ENCODE measurements around the genes OR10C1 and OR2H2.

GRCh38 chr6:28693129-28693964 lies 106.2 kb upstream of the SCAND3 start:
- PRO-cap: unidirectional peak, minus-strand start at chr6:28693287
- RRBS, 2 experiments: no CpG with 5 or more reads among the region's 28 CpGs

DNA sequence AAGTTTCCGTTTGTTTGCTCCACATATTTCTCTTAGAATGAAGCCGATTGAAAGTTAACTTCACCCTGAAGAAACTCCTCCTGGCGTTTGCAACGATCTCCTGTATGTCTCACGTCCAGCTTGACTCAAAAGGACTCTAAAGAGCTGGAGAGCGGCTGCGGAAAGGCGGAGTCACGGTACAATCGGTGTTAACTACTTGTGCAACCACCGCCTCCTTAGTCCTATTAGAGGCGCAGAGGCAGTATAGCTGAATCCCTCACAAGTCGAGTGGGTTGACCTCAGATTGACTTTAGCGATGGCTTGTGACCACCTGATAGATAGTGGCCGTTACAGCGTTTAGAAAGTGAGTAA lies 129.2 kb downstream of the TRIM27 start:
- PRO-cap: bidirectional peak, plus-strand start at position 222 of the sequence, minus-strand start at position 111 of the sequence
- RRBS, 2 experiments: no CpG with 5 or more reads among the region's 16 CpGs

- PRO-cap: bidirectional peak, plus-strand start at chr6:28802957, minus-strand start at chr6:28802875
- RRBS, 2 experiments: no CpG with 5 or more reads among the region's 23 CpGs
These were observed 121.2 kb downstream of the TRIM27 start for GRCh38 chr6:28802362-28803158.

DNA sequence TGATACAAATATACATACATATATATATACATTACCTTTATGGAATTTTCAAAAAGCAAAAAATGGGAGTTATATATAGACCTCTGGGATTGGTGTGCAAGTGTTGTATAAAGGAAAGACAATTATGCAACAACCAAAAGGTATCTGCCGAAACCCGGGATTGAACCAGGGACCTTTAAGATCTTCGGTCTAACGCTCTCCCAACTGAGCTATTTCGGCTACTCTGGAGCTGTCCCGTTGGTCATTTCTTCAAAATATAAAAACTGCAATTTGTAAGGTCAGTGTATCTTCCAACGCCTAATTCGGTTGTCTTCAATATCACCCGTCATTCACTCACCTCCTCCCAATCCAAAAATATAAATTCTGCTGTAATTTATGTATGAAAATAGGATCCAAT lies 100.6 kb downstream of the TRIM27 start:
- PRO-cap: unidirectional peak, minus-strand start at position 225 of the sequence
- RRBS, 2 experiments: no CpG with 5 or more reads among the region's 9 CpGs

- PRO-cap: no peak
- RRBS, 2 experiments: no CpG with 5 or more reads among the region's 5 CpGs
These were observed 56.7 kb downstream of the TRIM27 start for GRCh38 chr6:28867115-28867390.

DNA sequence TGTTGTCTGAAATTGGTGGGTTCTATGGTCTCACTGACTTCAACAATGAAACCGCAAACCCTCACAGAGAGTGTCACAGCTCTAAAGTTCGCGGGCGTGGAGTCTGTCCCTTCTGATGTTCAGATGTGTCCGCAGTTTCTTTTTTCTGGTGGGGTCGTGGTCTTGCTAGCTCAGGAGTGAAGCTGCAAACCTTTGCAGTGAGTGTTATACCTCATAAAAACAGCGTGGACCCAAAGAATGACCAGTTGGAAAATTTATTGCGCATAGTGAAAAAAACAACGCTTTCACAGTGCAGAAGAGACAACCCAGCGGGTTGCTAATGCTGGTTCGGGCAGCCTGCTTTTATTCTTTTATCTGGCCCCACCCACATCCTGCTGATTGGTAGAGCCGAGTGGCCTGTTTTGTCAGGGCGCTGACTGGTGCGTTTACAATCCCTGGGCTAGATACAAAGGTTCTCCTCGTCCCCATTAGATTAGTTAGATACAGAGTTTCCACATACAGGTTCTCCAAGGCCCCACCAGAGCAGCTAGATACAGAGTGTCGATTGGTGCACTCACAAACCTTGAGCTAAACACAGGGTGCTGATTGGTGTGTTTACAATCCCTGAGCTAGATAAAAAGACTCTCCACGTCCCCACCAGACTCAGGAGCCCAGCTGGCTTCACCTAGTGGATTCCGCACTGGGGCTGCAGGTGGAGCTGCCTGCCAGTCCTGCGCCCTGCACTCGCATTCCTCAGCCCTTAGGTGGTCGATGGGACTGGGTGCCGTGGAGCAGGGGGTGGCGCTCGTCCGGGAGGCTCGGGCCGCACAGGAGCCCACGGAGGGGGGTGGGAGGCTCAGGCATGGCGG lies 51.7 kb downstream of the TRIM27 start:
- PRO-cap: no peak
- RRBS, 2 experiments: no CpG with 5 or more reads among the region's 29 CpGs

DNA sequence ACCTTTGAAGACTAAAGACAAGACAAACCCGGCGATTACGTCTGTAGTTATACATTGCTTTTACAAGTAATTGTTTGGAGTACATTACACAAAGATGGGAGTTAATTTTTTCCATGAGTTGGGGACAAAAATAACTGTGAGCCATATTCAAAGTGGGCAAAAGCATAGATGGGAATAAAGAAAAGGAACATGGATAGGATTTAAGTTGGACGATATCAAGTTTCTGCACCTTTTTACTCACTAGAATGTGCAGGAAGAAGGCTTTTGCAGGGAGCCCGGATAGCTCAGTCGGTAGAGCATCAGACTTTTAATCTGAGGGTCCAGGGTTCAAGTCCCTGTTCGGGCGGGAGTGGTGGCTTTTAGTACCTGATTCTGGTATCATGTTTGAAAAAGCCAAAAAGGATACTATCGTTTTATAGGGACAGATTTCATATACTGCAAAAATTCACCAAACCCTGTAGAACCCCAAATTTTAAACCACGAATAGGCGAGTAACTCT lies 27.0 kb upstream of the TRIM27 start:
- PRO-cap: unidirectional peak, plus-strand start at position 269 of the sequence; unidirectional peak, plus-strand start at position 313 of the sequence
- RRBS, 2 experiments: no CpG with 5 or more reads among the region's 11 CpGs

DNA sequence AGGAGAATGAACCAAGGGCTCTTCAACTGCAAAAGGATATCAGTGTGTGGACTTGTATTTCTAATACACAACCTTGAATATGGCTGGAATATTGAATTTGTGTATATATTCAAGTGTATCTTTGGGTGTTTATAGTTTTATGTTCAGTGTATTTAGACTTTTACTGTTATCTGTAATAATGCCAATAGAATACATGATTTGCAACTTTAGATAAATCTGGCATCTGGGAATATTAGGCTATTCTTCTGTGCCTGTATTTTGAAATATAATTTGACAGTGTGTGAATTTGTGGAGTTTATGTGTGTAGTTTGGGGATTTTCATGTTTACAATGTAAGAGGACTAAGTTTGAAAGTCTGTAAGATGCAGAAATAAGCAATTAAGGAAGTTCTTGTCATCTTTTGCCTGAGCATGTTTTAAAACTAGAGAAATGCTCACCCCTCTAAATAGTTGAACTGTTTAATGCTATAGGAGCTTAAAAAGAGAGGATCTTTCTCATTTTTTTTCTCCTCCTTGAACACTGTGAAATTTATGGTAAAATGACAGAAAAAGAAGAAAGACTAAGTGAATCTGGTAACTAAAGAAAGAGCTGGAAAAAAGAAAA lies at the start of gene OR10C1:
OR10C1 (plus strand) TSS at position 365 of the 602 bp plus-strand sequence.
- PRO-cap: no peak

GRCh38 chr6:29555690-29556481 lies 3.6 kb downstream of the UBD start:
- PRO-cap: no peak
- RRBS, 2 experiments: no CpG with 5 or more reads among the region's 10 CpGs

- PRO-cap: no peak
- RRBS, 2 experiments: no CpG with 5 or more reads among the region's 2 CpGs
These were observed at the start of gene OR2H2 for GRCh38 chr6:29584682-29585356. OR2H2 (plus strand) TSS chr6:29585121.

DNA sequence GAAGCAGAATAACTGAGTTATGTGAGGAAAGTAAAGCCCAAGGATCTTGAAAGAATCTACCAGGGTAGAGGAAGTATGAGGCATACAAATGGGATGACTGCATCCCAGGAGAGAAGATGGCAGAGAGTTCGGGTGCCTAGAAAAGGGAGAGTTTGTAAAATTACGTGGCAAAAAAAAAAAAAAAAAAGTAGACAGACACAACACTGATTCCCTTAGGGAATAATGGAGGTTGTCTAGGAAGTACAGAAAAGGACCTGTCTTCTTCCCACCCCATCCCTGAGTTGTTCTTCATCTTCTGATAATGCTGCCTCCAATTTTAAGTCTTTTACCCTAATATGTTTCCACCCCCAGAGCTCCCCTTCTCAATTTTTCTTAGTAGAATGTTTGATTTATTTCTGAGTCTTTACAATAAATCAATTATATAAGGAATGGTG lies 3.3 kb downstream of the GABBR1 start:
- PRO-cap: no peak
- RRBS, 2 experiments: no CpG with 5 or more reads among the region's 2 CpGs

- PRO-cap: no peak
- RRBS, 2 experiments: no CpG with 5 or more reads among the region's 3 CpGs
These were observed 1.8 kb upstream of the HLA-F start for GRCh38 chr6:29721391-29721841.

GRCh38 chr6:29889210-29889535 lies 53.2 kb upstream of the HLA-A start:
- PRO-cap: no peak
- RRBS, 2 experiments: no CpG with 5 or more reads among the region's 7 CpGs

GRCh38 chr6:29907933-29908452 lies 34.3 kb upstream of the HLA-A start:
- PRO-cap: no peak
- RRBS, 2 experiments: no CpG with 5 or more reads among the region's 5 CpGs

DNA sequence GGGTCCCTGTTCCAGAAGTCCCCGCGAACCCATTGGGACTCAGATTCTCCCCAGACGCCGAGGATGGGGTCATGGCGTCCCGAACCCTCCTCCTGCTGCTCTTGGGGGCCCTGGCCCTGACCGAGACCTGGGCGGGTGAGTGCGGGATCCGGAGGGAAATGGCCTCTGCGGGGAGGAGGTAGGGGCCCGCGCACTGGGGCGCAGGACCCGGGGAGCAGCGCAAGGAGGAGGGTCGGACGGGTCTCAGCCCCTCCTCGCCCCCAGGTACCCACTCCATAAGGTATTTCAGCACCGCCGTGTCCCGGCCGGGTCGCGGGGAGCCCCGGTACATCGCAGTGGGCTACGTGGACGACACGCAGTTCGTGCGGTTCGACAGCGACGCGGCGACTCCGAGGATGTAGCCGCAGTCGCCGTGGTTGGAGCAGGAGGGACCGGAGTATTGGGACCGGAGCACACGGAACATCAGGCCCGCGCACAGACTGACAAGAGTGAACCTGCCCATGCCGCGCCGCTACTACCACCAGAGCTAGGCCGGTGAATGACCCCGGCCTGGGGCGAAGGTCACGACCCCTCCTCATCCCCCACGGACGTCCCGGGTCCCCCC lies 15.8 kb upstream of the HLA-A start:
- PRO-cap: no peak
- RRBS, 2 experiments: 77 to 91% methylated on average over 17 to 25 of the region's 56 CpGs

DNA sequence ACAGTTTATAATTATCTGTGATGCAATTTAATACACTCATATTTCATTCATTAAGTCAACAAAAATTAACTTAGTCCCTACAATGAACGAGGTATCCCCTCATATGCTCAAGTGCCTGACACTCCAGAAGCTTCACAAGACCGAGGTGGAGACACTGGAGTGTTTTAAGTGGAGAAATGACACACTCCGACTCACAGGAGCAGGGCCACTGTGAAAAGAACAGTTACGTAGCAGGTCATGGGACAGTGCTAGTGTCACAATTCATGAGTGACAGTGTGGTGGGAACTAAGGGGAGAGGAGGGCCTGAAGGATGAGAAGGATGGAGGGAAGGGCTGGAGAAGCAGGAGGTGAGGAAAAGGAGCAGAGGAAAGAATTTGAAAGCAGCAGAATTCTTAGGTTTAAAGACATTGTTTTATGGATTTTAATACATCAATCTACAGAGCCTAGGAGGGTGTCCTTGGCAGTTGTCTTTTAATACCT lies 1.3 kb upstream of the HLA-A start:
- PRO-cap: no peak
- RRBS, 2 experiments: no CpG with 5 or more reads among the region's 4 CpGs

GRCh38 chr6:29976107-29976524 lies 33.8 kb downstream of the HLA-A start:
- PRO-cap: no peak
- RRBS, 2 experiments: no CpG with 5 or more reads among the region's 8 CpGs

DNA sequence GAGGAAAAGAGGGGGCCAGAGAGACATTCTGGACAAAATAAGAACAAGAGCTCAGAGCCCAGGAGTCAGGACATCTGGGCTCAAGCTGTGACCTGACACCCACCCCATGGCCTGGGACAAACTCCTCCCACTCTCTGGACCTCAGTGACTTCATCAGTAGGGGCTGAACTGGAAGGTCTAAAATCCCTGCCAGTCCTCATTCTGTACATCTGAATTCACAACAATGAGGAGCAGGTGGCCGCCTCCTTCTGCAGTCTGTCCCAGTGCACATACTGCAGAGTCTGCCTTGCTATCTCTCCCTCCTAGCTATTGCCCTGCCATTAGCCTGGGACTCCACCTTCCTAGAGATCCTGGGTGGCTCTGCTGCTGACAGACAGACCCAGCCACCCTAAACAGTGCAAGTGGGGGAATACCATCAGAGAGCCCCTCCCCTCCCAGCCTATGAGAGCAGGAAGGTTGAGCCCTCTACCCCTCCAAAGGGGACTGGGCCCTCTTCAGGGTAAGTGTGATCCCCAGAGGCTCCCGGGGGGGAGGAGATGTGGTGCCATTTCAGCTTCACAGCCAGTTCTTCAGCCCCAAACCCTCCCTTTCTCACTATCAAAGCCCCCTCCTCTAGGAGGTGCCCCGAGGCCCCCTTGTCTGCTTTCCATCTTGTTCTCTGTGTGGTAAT lies 17.7 kb downstream of the TRIM26 start:
- PRO-cap: no peak
- RRBS, 2 experiments: no CpG with 5 or more reads among the region's 3 CpGs

GRCh38 chr6:30200494-30201414 lies 12.5 kb downstream of the TRIM26 start:
- PRO-cap: no peak
- RRBS, 2 experiments: no CpG with 5 or more reads among the region's 9 CpGs

- PRO-cap: no peak
- RRBS, 2 experiments: no CpG with 5 or more reads among the region's 4 CpGs
These were observed 42.2 kb upstream of the TRIM39 start for GRCh38 chr6:30284399-30285004.